ENCODE measurements around the gene SOCS1.

GRCh38 chr16:11256036-11257244 is at the start of gene SOCS1:
SOCS1 (minus strand) TSS chr16:11256204.
- RRBS: 4% methylated on average over 51 of the region's 101 CpGs

GRCh38 chr16:11258527-11259508 is 2.8 kb upstream of the SOCS1 start:
- RRBS: 80% methylated on average over 4 of the region's 16 CpGs

- RRBS: no CpG with 5 or more reads among the region's 7 CpGs
Measured at GRCh38 chr16:11297141-11297493, 16.0 kb upstream of the PRM1 start.

GRCh38 chr16:11311670-11312062 is 30.5 kb upstream of the PRM1 start:
- RRBS: no CpG with 5 or more reads among the region's 3 CpGs

- RRBS: no CpG with 5 or more reads among the region's 6 CpGs
Measured at GRCh38 chr16:11326189-11326512, 19.1 kb upstream of the RMI2 start.

GRCh38 chr16:11359318-11359997 is 14.2 kb downstream of the RMI2 start:
- RRBS: no CpG with 5 or more reads among the region's 8 CpGs

- RRBS: no CpG with 5 or more reads among the region's 5 CpGs
Measured at GRCh38 chr16:11417392-11417699, 72.1 kb downstream of the RMI2 start.

DNA sequence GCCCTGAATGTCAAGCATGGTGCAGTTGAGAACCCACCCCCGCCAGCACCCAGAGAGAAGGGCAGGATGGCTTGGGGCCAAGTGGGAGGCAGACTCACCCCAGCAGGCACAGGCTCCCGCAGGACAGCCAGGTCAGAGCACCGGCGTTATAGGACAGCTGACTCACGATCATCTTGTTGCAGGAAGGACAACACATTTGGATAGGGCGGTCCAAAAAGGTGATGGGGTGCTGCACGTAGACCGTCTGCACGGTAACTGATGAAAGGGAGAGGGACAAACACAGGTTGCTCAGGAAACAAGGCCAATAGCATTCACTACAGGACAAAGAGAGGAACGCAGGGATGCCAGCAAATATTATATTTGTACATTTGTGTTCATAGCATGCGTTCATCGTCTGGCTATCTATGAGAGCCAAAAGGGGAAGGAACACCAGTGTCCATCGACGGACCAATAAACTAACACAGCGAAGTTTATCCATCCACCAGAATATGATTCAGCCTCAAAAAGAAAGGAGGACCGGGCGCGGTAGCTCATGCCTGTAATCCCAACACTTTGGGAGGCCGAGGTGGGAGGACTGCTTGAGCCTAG is 26.5 kb upstream of the ENSG00000188897 start:
- RRBS: no CpG with 5 or more reads among the region's 19 CpGs

- RRBS: no CpG with 5 or more reads among the region's 21 CpGs
Measured at GRCh38 chr16:11618058-11618786, 31.5 kb upstream of the LITAF start.

DNA sequence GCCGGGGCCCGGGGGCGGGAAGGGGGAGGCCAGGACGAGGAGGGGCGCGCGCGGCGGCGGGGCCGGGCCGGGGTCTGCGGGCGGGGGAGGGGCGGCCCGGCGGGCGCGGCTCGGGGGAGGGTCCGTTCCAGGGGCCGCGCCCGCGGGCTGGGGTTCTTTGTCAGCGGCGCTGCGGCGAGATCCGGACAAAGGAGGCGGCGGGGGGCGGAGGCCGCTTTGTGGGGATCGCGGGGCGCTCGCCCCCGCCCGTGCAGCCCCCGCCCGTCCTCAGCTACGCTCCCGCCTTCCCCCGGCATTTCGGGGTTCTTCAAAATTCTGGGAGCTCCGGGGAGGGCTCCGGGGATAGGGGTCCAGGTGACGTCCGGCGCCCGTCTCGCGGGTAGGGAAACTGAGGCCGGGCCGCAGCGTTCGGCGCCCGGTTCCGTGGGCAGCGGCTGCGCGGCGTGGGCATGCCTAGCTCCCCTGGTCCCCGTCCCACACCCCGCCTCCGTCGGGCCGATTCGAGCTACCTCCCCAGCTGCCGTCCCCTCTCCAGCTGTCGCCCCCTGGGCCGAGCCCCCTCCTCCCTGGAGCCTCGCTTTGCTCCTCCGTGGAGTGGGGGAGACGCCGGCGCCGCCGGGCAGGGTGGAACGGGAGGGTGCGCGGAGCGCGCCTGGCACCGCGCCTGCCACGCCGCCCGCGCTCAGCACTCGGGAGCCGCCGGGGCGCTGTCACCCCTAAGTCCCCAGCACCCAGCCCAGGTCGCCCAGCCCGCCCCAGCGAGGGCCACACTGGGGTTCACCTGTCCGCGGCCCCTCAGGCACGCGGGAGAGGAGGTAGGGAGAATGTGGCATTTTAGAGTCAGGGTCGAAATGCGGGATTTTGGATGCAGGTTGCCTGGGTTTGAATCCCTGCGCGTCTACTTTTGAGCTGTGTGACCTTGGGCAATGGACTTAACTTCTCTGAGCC is 604 bp downstream of the SNN start:
- RRBS: 6% methylated on average over 38 of the region's 107 CpGs

DNA sequence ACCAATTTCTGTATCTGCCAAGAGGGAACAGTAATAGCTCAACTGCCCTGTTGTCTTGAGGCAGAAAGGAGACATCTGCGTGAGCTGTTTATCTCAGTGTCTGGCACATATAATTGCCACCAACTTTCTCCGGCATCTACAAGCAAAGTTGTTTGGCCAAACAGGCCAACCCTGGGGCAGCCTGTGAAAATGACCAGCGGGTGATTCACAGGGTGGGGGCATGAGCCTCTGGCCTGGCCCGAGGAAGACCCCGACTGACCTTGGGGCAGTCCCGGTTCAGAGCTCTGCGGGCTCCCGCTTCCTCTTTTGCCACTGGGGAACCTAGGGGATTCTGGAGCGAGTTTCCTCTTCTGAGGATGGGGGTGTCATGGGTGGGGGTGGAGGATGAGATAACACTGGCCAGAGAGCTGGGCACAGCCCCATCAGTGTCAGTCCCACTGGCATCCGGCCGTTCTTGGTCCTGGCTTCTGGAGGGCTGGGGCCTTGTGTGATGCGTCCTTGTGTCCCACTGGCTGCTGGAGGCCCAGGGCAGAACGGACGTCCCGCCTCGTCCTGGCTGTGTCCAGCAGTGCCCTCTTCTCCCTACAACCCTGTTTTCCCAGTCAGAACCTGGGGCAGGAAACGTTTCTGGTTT is 1.4 kb downstream of the SNN start:
- RRBS: no CpG with 5 or more reads among the region's 17 CpGs

- RRBS: no CpG with 5 or more reads among the region's 17 CpGs
Measured at GRCh38 chr16:11677464-11678430, 9.5 kb downstream of the SNN start.

DNA sequence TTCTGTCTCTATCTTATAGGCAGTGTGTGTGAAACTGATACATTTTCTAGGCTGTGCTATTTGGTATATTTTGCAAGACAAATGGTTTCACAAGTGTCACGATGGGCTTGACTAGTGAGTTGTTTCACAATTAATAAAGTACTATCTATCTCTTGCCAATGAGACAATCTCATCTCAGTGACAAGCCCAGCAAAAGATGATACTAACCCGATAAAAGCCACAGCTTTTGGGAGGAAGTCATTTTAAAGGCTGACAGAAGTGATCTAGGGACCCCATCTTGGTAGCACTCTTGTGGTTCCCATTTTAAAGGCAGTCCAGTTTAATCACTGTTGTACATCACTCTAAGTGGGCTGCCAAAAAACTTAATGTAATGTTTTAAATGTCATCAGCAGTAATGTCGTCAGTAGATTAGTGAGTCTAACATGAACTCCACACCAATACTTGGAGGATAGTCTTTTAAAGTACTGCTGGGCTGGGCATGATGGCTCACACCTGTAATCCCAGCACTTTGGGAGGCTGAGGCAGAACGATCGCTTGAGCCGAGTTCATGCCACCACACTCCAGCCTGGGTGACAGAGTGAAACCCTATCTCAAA is 14.4 kb downstream of the TXNDC11 start:
- RRBS: no CpG with 5 or more reads among the region's 6 CpGs

DNA sequence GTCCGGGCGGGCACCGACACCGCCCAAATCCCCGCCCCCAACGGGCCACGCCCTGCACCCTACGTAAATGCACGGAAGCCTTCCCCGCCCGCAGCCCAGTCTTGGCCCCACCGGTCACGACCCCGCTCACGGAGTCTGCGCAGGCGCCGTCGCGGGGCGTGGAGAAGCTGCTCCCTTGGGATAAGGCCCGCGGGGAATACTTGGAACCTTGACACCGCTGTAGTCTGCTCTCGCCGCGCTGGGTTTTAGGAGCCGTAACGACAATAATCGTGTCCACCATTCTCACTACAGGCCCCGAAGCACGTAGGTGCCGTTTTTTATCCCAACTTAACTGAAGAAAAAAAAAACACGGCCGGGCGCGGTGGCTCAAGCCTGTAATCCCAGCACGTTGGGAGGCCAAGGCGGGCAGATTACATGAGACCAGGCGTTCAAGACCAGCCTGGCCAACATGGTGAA is 295 bp upstream of the TXNDC11 start:
- RRBS: 8% methylated on average over 8 of the region's 40 CpGs

DNA sequence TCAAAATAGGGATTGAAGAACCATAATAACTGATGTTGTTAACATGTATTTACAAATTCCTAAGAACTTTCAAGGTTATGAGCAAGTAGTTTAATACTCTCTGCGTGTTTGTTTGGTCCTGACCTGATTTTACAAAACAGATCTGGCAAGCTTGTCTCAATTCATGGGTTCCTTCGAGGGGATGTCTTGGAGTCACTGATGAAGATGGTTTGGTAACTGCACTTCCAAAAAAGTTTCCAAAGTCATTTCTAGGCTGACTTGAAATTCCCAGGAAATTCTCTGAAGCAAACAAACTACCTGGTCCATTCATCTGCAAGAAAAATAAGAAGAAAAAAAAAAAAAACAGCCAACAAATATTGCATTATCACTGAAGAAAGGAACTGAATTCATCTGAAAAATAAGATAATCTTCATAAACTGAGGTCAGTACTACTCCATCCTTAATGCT is 25.6 kb upstream of the TXNDC11 start:
- RRBS: no CpG with 5 or more reads among the region's 2 CpGs

GRCh38 chr16:11841830-11842321 is 9.5 kb downstream of the RSL1D1 start:
- RRBS: no CpG with 5 or more reads among the region's 5 CpGs

- RRBS: 0% methylated on average over 4 of the region's 39 CpGs
Measured at GRCh38 chr16:11851890-11852561, 684 bp upstream of the RSL1D1 start.

DNA sequence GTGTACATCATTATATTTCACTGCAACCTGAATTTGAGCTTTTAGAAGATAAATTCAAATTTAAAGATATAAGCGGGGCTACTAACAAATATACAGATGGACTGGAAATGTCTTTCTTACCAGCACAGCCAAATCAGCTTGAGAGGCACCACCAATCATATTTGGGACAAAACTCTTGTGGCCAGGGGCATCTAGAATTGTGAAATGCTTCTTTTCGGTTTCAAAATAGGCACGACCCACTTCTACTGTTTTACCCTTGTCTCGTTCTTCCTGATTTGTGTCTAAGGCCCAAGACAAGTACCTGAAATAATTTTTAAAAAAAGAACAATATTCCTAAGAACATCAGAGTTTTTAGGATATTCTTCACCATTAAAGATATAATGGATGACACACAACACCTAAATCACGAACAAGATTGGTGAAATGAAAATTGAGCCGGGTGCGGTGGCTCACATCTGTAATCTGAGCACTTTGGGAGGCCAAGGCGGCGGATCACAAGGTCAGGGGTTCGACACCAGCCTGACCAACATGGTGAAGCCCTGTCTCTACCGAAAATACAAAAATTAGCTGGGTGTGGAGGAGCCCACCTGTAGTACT is 28.2 kb downstream of the GSPT1 start:
- RRBS: no CpG with 5 or more reads among the region's 11 CpGs

DNA sequence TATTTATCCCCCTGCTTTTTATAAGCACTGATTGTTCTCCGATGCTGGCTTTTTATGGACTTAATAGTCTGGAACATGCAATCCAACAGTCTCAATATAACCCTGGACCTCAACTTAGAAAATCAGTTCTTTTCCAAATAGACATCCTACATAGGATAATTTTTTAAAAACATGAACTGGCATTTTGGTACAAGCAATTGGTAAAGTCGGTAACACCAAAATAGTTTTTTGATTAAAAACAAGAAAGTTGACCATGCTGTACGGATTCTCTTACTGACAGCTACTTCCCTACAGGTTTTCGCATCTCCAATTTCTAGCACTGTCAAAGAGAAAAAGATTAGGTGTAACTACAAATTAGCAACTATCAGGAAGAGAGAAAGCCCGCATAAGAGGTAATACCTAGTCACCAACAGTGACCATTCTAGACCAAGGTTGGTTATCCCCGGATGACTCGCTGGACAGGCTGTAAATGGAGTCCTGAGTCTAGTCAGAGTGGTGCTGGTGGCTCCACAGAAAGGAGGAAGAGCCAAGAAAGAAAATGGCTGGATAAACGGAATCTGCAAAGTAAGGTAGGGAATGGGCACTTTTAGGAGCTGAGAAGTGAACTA is 2.5 kb downstream of the GSPT1 start:
- RRBS: no CpG with 5 or more reads among the region's 8 CpGs

- RRBS: no CpG with 5 or more reads among the region's 9 CpGs
Measured at GRCh38 chr16:12088083-12088623, 111.6 kb downstream of the SNX29 start.